ENCODE results near the gene CYP4F2.

- PRO-cap = no peak
Measured at GRCh38 chr19:14730796-14731877, 41.3 kb downstream of the ZNF333 start.

GRCh38 chr19:14763523-14764334, 14.6 kb downstream of the ADGRE2 start:
- PRO-cap = no peak

GRCh38 chr19:14837643-14837842, 2.6 kb upstream of the OR7A5 start:
- PRO-cap = no peak

- PRO-cap = unidirectional peak, minus-strand start at chr19:15181152
Measured at GRCh38 chr19:15180972-15181357, 19.8 kb downstream of the NOTCH3 start.

GRCh38 chr19:15223937-15224505, 8.2 kb downstream of the EPHX3 start:
- PRO-cap = unidirectional peak, minus-strand start at chr19:15224048; unidirectional peak, minus-strand start at chr19:15224174

DNA sequence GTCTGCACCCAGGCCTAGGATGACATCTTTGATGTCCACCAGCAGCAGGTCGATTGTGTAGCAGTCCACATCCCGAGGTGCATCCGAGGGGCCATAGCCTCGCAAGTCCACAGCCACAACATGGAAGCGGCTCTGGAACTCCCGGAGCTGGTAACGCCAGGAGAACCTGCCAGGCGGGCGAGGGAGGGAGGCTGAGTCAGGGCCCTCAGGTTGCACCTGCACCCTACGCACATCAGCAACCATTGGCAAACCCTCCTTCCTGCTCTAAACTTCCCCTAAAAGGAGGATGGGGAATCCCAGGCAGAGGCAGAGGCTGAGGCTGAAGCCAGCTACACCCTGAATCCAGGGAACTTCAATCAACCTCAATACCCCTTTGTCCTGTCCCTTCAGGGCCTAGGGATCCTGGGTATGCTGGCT, 1.0 kb downstream of the EPHX3 start:
- PRO-cap = no peak

GRCh38 chr19:15254951-15255660, 22.9 kb upstream of the EPHX3 start:
- PRO-cap = no peak

GRCh38 chr19:15318306-15318815, 14.0 kb downstream of the BRD4 start:
- PRO-cap = no peak

- PRO-cap = no peak
Measured at GRCh38 chr19:15376702-15377476, 2.7 kb downstream of the AKAP8 start.

DNA sequence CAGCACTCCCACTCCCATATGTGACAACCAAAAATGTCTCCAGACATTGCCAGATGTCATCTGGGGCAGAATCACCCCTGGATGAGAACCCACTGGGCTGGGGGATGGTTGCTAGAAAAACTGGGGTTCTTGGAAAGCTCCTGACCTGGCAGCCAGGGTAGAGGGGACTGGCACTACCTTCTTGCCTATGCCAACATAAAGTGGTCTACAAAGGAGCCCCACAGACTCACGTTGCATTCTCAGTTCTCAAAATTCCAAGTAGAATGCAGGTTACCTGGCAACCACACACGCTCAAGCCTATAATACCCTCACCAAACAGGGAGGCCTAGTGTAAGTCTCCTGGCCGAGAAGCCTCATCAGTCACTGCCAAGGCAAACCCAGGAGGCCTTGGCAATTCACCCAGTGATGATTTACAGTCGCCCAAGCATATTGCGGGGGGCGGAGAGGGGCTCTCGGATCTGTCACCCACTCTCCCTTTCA, 1.3 kb downstream of the AKAP8L start:
- PRO-cap = no peak

DNA sequence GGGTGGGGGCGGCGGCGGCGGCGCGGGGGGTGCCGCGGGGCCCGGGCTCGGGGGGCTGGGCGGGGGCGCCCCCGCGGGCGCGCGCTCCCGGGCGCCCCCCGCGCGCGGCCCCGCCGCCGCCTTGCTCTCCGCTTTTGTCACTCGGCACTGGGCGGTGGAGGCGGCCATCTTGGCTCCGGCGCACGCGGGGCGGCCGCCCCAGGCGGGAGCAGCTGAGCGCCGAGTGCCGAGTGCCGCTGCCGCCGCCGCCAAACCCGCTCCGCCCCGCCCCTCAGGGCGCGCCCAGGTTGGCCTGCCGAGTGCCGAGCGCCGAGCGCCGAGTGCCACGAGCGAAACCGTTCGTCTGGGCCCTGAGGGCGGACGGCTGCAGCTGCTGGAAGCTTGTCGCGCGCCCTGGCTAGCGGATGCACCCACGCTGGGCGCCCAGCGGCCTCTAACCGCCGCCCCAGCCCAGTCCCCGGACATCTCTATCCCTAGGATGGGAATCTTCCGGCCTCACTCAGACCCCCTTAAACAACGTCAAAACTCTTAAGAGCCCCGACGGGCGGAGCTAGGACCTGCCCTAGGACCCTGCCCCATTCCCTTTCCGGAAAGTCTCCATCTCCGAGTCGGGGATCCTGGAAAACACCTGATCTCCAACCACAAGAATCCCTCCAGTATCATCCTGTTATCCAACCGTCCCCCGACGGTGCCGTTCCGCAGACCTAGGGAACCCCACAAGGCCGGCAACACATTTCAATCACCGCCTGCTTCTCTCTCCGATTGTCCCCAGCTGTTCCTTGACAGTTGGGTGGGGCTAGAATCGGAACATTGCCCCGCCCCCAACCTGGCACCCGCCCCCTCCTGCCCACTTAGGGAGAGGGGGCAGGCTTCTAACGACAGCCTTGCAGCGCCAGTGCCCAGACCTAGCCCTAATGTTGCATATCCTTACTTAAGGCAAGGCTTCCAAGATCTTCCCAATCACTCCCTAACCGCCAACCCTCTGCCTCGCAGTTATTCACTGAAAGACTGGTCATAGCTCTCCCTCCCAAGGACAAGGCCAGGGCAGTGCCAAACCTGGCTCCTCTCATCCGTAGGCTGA, 14.1 kb upstream of the AKAP8L start:
- PRO-cap = bidirectional peak, plus-strand start at position 298 of the sequence, minus-strand start at position 149 of the sequence

DNA sequence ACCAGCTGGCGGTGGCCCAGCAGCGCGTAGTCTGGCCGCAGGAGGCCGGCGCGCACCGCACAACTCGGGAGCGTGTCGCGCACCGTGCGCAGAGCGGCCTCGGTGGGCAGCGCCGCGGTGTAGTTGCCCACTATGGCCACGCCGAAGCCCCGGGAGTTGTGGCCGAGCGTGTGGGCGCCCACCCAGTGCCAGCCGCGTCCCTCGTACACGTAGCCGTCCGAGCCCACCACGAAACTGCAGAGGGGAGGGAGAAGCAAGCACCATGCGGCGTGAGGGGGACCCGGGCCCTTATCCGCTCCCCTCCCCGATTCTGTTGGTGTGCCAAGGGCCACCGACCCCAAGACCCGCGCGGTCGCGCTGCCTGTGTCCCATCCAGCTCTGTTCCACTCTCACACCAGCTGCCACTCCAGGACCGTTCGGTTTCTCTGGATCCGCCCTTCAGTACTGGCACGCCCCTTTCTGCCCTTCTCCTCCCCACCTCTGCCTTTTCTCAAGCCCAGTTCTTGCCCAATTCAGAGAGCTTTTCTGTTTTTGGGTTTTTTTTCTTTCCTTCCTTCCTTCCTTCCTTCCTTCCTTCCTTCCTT, 5.4 kb upstream of the RASAL3 start:
- PRO-cap = no peak

DNA sequence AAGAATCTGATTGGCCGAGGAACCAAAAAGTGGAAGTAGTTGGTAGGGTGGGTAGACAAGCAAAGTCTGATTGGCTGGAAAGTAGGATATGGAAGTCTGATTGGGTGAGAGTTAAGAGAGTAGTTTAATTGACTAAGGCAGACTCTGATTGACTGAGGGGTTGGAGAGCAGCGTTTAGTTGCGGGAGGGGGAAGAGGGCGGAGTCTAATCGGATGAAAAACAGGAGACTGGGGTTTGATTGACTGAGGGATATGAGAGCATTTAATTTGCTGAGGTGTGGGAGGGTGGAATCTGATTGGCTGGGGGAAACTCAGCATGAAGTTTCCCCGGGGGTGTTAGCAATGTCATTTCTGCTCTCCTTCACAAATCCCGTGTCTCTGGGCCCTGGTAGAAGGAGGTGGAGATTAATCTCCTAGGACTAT, 9.3 kb upstream of the CYP4F22 start:
- PRO-cap = no peak

DNA sequence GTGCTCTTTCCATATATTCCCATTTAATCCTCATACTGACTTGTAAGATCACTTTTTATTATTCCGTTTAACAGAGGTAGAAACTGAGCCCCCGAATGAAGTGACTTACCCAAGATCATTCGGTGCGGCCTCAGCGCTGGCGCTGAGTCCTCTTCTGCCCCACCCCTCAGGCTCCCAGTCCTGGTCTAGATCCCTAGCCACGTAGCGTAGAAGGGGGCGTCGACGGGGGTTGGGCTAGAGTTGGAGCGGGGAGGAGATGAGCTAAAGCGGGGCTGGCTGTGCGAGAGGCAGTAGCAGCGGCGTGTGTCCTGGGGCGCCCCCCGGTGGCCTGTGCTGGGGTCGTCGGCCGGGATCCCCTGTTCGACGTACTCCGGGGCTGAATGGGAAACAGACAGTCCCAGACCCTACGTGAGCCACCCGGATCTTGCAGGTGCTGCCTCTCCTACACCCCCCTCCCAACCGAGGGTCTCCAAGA, 47.4 kb downstream of the CYP4F22 start:
- PRO-cap = unidirectional peak, minus-strand start at position 156 of the sequence

GRCh38 chr19:15651694-15652315, 11.1 kb downstream of the CYP4F3 start:
- PRO-cap = no peak

- PRO-cap = no peak
Measured at GRCh38 chr19:15680864-15681360, 8.0 kb downstream of the CYP4F12 start.

DNA sequence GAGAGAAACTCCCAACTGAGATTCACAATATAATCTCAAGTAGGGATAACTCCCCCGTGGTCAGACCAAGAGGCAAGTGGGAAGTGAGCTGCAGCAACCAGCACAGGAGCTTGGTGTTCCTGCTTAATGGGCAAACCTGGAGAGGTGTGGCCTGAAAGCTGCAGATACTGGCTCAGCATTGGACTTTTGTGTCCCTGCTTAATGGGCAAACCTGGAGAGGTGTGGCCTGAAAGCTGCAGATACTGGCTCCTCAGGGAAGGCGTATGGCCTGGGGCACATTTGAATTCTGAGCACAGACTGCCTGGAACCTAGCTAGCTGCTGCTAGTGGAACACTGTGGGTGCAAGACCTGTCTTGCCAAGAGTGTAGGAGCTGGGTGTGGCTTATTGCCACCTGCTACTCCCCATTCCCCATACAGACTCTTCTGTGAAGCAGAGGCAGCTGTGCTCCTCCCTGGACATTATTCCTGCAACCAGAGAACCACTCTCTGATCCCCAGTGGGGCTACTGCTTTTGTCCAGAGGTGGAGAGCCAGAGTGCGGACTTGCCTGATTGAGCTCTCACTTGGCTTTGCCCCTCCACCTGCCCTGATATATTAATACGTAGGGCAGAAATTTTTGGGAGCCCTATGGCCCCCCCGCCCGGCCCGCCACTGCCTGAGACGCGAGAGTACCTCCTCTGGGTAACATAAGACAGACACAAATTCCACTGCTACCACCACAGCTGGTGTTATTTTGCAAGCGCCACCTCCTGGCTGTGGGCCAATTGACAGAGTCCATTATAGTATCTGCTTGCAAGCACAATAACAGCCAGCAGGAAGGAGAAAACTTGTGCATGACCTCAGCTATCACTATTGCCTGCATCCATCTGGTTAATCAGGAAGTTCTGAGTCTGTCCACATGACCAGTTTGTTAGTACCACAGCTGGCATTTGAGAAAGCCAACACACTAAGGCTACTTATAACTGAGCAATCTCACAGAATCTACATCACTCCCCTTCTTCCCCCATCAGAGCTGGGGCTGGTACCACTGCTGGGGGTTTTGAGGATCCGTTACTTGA, 25.5 kb upstream of the OR10H2 start:
- PRO-cap = no peak

GRCh38 chr19:15837347-15837812, 21.9 kb upstream of the OR10H1 start:
- PRO-cap = unidirectional peak, minus-strand start at chr19:15837472

DNA sequence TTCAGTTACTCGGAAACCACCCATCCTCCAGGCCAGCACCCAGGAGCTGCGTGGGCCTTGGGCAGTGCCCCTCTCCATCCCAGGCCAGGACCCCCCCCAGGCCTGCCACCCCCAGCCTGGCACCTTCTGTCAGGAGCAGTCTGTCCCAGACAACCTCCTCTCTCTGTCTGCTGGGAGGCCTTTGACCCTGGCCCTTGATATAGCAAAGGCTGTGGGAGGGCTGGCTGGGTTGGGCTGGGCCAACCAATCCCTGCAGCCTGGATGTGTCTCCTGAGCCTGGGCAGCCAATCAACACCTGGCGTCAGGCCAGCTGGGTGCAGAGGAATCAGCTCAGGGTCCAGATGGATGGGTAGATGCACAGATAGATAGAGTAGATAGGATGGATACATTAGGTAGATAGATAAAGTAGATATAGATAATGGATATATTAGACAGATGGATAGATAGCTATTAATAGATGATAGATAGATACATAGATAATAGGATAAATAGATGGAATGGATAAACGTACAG, at the start of gene CYP4F2:
Gene CYP4F2 (minus strand): TSS at position 172 of the 513 bp plus-strand sequence.
- PRO-cap = no peak

DNA sequence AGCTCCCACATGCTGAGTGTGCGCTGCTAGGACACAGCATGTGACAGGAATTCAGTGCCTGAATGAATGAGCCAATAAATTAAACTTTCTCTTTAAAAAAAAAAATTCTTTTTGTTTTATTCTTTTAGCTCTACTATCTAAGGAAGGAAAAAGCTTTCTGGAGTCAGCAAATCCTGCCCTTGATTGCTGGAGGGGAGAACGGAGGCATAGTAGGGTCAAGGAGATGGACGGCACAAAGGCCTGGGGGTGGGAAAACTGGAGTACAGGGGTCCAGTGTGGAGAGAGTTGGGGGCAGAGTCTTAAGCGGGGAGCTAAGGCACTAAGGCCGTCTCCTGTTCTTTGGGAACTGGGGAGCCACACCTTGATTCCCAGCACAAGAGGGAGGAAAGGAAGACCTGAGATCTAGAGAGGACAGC, 10.1 kb upstream of the TPM4 start:
- PRO-cap = no peak